Metastatic Lung Carcinoma in the Adrenal Gland (tissue), 1 donor: ENCODE measurements around a stretch of chr10.

DNA sequence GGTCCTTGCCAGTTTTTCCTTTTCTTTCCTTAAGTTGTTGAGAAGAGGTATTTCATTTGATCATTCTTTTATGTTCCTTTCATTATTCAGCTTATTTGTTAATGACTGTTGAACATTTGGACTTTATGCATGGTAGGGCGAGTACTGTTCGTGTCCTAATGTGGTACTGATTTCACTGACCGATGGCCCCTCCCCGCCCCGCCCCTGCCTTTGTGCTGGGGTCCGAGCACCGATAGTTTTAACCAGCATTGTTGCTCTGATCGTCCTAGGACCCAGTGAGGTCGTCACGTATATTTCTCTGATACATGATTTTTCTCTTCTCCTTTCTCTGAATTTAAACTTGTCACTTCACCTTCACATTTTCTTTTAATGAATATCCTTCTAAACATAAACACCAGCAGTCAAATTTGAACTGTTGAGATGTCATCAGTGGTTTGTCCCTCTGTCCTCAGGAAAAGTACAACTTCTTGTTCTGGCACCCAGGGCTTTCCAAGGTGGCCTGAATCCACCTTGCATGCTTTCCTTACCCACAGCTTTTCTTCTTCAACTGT, 128.9 kb downstream of the CCNY start:
- PRO-cap = no peak

DNA sequence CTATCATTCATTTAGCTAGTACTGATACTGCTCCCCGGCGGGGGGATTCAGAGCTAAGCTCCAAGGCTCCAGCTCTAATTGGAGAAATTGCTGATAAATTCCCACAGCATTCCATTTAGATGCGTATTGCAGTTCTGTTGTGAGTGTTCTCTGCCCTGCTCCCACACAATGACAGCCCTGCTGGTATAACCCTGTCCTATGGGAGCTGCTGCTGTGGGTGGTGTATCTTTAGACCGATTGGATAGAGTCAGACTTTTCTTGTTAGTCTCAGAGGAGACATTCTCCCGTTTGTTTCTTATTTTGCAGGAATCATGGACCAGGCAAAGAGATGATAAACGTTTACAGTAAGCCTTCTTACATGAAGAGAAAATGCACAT, 707.6 kb upstream of the FZD8 start:
- PRO-cap = no peak

- PRO-cap = no peak
Measured at GRCh38 chr10:38038351-38038699, 27.9 kb downstream of the ZNF33A start.

- PRO-cap = no peak
Measured at GRCh38 chr10:38106538-38107119, 12.5 kb downstream of the ZNF37A start.

- PRO-cap = no peak
Measured at GRCh38 chr10:38117332-38118476, 23.6 kb downstream of the ZNF37A start.

- PRO-cap = no peak
Measured at GRCh38 chr10:38157100-38157718, 63.1 kb downstream of the ZNF37A start.

- PRO-cap = unidirectional peak, minus-strand start at chr10:42368043
Measured at GRCh38 chr10:42367549-42368434, 270.6 kb downstream of the ZNF33B start.

DNA sequence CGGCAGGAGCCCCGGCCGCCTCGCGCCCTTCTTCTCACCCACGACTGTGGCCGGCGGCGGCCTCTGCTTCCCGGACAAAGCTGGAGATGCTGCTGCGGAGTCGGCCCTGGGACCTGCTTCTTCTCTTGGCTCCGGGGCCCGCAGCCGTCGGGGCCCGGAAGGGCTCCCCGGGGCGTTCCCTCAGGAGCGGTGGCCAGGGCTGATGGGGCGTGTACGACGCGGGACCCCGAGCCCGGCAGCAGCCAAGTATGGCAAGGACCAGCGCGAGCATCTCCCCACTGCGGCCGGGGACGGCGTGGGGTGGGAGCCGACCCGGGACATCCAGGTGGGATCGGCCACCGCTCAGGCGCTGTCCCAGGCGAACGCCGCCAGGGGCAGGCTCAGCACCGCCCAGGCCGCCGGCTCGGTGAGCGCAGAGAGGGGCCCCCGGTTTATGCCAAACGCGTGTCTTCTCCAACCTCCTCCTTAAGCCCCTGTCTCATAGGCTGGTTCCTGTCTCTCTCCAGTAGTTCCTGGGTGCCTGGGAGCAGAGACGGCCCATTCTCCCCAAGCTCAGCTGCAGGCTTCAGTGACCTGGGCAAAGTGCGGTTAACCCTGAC, 27.5 kb upstream of the BMS1 start:
- PRO-cap = no peak

GRCh38 chr10:42796225-42797467, 14.1 kb downstream of the BMS1 start:
- PRO-cap = no peak

DNA sequence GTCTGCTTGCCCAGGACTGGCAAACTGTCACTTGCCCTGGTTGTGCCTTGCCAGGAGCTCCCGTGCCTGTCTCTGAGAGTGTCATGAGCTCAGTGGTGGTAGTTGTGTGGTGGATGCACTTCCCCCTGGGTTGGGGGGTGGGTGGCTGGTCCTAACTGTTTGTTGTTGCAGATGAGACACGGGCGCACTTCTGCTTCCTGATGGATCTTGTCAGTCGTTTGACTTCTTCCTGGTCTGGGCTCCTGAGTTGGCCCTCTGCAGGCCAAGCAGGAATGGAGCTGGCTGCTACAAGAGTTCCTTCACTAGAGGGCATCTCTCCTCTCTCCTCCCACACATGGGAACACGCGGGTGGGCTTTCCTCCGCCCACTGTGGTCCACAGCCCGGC, 81.9 kb downstream of the BMS1 start:
- PRO-cap = no peak

DNA sequence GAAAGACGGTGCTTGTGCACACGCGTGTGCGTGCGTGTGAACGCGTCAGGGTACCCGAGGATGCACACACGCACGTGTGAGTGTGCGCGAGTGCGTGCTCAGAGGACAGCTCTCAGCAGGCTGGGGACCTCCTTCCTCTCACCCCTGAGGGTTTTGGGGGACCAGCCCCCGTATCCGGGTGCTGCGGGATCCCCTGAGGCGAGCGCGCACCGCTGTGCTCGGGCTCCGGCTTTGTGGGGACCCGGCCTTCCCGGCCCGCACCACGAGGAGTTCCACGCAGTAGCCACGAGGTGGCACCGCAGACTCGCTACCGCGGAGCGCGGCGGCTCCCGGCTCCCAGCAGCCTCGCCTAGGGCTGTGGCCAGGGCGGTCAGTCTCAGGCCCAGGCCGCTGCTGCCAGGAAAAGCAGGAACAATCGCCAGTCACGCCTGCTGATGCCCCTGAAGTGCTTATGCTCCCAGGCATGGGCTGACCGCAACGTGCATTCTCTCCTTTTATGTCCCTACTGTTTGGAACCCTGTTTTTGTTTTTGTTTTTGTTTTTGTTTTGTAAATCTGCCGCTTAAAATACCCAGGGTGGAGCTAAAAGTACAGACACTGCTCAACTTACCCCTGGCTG, 84.1 kb downstream of the BMS1 start:
- PRO-cap = no peak

DNA sequence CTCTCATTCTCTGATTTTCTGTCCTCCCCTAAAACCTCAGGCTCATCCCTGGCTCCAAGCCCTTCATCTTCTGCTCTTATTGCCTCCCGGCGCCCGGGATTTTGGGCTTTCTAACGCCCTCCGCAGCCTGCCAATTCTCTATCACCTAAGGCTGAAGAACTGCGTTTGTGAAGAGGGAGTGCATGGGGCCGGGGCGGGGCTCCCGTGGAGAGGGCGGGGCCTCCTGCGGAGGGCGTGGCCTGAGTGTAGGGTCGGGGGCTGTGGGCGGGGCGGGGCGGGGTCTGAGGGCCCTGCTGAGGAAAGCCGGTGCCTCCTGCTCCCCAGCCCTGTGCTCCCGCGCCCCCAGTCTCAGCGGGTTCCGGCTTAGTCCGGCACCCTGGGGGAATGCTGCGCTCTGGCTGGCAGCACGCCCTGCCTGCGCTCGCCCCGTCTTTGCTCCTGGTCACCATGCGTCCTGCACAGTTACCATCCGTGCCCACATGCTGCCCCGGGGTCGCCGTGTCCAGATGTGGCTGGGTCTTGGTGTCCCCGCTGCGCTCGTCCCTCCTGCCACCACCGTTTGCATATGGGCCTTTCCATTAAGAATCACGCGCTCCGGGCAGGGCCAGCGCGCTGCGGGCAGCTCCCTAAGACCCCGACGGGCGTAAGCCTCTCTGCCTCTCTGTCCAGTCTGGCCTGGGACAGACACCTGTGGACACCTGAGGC, 144.1 kb upstream of the RET start:
- PRO-cap = unidirectional peak, plus-strand start at position 277 of the sequence

GRCh38 chr10:43053837-43054154, 23.1 kb upstream of the RET start:
- PRO-cap = no peak

DNA sequence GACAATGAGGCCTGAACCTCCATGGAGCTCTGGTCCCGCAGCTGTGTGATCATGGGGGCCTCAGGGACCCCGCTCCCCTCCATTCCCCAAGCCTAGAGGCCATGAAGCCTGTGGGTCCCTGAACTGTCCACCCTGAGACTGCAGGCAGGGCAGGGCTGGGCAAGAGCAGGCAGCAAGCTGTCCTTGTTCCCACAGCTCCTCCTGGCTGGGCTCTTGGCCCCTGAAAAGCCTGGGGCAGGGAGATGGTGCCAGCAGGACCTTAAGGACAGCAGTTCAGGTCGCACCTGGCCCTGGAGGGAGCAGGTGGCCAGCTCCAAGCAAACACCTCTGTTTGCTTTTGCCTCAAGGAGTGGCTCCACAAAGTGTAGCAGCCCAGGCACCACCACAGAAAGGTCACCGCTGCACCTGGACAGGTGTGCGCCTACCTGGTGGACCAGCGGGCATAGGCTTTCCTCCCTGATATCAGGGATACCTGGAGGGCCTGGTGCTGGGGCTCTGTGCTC, 5.2 kb downstream of the RET start:
- PRO-cap = no peak

DNA sequence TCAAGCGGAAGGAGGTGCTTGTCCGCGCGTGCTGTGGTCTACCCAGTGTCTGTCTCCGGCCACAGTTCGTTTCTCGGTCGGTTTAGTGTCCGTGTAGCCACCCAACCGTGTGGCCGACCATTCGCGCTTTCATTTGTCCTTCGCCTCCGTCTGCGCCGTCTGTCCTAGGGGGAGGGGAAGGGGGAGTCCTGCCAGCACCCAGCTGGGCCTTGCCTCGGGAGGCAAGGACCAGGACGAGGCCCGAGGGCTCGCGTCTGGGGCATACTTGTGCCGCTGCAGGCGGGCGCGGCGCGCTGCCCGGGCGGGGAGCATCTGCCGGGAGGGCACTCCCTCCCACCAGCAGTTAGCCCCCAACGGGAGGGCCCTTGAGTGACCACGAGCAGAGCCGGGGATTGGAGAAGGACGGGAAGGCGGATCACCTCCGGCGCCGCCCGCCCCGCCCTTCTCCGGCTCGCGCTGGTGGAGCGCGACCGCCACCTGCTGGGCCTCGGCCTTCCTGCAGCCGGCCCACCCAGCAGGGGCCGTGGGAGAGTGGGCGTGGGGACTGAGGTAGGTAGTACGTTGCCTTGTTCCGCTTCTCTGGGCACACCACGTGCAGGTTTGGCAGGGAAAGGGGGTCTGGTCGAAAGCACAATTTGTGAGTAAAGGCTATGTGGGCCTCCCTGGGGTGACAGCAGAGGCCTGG, 28.5 kb downstream of the RET start:
- PRO-cap = no peak

DNA sequence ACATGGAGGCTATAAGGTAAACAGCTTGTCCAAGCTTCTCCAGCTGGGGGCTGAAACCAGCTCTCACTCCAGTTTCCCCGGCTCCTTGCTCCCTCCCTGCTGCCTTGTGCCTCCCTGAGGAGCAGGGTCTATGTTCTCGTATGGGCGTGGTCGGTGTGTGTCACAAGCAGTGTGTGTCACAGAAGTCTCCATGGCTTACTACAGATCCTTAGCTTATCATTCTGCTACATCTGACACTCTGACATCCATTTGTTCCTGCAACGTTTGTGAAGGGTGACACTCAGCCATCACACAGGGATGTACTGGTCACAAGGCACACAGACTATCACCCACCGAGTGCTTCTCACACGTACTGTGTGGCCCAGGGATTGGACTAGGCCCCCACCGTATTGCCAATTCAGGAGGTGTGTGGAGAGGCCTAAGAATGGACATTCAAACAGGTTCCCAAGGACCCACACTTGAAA, 54.7 kb downstream of the CSGALNACT2 start:
- PRO-cap = no peak

DNA sequence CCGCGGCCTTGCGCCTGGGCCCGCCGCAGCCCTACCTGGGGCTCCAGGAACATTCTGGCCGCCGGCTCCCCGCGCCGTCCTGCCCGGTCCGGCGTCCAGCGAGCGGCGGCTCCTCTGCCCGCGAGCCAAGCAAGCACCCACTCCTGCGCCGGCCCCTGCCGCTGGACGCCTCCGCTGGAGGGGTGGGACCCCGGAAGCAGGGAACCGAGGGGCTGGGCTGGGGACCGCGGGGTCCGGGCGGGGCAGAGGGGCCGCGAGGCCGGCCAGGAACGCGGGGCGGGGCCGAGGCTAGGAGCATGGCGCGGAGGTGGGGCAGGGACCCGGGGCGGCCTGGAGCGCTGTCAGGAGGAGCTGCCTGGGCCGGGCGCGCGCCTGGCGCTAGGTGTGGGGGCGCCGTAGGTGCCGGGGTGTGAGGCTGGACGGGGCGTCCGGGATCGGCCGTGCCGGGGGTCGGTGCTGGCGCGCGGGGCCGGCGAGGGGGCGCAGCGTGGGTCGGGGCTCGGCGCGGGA, 37.2 kb downstream of the RASGEF1A start:
- PRO-cap = bidirectional peak, plus-strand start at position 358 of the sequence, minus-strand start at position 153 of the sequence

DNA sequence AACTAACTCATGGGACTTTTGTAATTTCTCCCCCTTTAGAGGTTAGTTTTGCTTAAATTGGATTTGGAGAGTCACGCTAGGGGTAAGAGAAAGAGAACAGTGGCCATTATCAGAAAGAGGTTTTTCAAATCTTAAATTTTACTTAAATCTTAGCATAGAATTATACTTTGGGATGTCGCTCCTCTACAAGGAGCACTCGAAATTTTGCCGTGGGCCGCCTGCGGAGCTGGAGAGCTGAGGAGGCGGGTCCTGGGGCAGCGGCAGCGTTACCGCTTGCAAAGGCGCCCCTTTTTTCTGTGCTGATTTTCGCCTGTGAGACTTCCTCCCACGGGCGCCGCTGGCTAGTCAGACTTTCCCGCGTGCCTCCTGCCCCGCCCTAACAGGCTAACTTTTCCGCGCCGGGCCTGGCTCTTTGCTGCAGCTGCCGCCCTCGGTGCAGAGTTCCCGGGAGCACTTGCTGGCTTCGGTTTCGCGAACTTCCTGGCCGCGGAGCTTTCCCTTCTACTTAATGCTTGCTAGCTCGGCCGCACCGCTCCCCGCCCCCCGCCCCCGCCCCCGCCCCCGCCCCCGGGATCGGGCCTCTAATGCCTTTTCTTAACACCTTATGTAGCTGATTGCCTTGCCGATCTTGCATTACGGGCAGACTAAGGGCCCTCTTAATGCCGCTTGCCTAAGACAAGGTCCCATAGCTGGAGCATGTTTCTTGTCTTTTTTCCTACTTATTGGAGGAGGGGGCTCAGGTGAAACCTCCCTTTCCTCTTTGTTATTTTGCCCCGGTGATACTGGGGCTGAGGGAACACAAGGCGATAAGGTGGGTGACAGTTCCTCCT, 37.9 kb upstream of the RASGEF1A start:
- PRO-cap = unidirectional peak, plus-strand start at position 237 of the sequence; bidirectional peak, plus-strand start at position 438 of the sequence, minus-strand start at position 339 of the sequence; bidirectional peak, plus-strand start at position 633 of the sequence, minus-strand start at position 479 of the sequence

DNA sequence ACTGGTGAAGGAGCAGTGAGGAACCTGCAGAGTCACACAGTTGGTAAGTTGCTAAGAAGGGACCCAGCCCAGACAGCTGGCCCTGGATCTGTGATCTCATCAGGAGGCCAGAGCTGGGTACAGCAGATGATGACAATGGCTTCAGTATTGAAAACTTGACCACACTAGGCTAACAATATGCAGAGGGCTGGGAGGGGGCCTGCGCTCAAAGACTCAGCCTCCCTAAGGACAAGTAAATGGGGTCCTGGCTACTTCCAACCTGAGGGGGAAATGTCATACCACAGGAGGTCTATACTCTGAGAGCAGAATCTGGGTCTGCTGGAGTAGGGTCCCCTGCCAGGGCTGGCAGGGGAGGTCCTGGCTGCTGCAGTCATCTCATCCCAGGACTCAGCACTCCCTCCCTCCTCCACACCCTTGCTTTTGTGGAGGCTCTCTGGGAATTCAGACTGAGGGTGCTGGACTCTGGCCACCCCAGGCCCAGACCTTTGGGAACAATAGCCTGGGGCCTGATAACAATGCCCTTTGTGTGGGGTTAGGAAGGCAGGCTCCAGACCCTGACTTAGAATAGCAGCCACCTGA, 1.4 kb downstream of the FXYD4 start:
- PRO-cap = no peak

DNA sequence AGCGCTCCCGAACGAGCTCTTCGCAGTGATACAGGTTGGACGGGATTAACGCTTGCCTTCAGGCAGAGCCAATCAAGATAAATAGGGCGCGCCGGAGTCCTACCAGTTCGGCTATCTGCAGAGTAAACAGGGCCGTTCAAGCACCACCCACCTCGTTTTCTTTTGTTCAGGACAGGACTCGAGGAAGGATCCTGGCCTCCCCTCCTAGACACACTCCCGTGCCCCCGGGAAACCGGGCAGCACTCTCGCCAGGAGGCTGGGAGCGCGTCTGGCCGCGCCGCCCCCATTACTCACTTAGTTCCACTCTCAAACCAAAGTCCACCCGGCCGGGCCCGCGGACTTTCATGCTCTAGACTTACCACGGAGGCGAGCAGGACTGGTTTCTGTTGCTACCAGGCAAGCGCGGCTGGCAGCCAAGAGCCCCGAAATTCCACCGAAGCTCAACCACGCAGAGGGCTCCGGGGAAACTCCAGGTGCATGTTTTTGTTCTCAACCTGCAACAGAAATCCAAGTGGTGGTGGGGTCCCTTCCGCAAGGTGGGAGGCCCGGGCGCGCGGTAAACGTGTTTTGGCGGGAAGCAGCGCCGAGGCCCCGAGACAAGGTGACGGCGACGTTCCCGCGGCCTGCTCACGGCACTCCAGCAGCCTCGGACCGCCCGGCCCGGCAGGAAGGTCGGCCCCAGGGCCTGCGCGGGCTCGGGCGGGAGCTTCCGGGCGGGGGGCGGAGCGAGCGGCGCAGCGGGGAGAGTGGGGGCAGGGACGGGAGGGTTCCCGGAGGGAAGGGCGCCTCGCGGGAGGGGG, 12.7 kb downstream of the HNRNPF start:
- PRO-cap = bidirectional peak, plus-strand start at position 165 of the sequence, minus-strand start outside the sequence; bidirectional peak, plus-strand start outside the sequence, minus-strand start at position 653 of the sequence